ENCODE data around the gene SIRPB1.

GRCh38 chr20:1537537-1538138, 19.9 kb downstream of the SIRPD start:
- CAGE, long polyA plus RNA: no peak
- RRBS: no CpG with 5 or more reads among the region's 6 CpGs

GRCh38 chr20:1543154-1543604, 14.3 kb downstream of the SIRPD start:
- CAGE, long polyA plus RNA: no peak
- RRBS: no CpG with 5 or more reads among the region's 4 CpGs

DNA sequence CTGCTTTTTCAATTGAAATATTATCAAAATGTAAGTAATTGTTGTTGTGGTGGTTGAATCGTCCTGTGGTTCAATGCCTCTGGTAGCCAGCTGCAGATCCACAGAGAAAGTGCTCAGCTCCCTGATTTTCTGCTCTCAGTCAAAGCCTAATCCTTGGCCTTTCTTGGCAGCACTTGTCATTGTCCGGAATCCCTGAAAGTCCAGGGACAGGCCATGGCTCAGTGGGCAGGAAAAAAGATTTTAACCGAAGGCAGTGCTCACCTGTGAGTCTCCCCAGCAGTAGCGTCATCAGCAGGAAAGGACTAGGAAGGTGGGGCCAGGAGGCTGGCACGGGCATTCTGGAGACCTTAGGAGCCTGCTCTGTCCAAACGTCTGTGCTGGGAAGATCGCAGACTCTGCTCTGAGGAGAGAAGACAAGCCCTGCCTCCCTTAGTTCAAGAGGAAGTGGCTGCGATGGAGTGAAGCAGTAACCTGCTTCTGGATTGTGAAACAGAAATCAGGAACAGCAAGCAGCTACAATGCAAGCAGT, at the start of gene SIRPB1:
Gene SIRPB1 (minus strand): TSS at position 402 of the 529 bp plus-strand sequence.
- CAGE, long polyA plus RNA: no peak
- RRBS: no CpG with 5 or more reads among the region's 8 CpGs

DNA sequence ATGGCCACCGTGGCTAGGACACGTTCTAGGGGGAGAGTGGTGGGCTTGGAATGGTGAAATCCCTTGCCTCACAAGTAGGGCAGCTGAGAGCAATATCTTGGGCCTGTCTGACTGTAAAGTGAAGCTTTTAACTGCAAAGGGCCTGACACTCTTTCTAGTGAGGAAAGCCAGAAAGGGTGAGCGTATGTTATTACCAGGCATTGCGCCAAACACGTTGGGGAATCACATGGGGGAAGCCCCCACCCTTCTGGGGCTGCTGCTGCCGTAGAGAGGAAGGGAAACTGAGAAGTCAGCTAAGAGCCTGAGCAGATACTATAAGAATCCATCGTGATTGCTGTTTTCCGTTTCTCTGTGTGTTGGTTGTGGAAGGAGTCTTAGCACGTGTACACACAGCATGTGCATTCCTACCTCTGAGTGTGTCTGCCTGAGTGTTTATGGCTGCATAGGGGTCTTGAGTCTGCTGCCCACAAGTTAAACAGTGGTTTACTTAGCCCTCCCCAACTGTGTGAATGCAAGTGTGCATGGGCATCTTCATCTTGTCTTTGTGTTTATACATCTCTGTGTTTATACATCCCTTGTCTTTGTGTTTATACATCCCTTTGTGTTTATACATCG, 50.4 kb upstream of the SIRPA start:
- CAGE, long polyA plus RNA: no peak
- RRBS: no CpG with 5 or more reads among the region's 10 CpGs

DNA sequence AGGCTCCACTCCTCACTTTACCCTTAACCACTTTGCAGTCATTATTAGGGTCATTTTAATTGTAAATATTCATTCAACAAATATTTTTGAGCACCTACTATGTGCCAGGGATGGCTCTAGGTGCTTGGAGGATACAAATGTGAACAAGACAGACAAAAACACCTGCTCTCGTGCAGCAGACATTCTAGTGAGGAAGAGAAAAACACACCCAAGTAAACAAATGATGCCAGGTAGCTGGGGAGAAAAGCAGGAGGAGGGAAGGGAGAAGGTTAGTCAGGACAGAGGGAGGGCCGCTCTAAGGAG, 7.1 kb downstream of the SIRPA start:
- CAGE, long polyA plus RNA: no peak
- RRBS: no CpG with 5 or more reads among the region's 2 CpGs

DNA sequence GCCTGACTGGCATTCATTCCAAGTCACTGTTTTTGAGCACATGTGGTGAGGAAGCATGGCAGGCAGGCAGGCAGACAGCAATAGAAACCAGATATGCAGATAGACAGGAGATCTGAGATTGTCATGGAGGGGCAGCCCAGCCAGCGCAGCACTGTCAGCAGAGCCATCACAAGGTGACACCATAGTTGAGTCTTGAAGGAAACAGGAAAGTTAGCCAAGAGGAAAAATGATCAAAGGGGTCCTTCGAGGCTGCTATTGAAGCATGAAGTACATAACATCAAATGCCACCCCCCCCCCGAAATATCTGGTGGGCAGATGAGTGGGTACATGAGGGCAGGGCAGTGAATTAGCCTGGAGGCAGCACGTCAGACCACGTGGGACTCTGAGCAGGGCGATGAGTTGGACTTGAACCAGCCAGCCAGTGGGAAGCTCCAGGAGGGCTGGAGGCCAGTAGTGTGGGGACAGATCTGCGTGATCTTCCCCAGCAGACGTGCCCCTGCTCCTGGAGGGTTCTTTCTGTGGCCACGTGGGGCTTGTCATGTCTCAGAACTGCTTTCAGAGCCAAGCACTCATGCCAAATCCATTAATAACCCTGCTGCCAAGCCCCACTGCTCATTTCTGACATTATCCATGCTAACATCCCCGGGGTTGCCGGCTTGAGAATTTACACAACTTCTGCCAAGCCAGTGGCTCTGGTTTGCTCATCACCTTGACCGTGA, 38.1 kb downstream of the SIRPA start:
- CAGE, long polyA plus RNA: no peak
- RRBS: no CpG with 5 or more reads among the region's 12 CpGs

DNA sequence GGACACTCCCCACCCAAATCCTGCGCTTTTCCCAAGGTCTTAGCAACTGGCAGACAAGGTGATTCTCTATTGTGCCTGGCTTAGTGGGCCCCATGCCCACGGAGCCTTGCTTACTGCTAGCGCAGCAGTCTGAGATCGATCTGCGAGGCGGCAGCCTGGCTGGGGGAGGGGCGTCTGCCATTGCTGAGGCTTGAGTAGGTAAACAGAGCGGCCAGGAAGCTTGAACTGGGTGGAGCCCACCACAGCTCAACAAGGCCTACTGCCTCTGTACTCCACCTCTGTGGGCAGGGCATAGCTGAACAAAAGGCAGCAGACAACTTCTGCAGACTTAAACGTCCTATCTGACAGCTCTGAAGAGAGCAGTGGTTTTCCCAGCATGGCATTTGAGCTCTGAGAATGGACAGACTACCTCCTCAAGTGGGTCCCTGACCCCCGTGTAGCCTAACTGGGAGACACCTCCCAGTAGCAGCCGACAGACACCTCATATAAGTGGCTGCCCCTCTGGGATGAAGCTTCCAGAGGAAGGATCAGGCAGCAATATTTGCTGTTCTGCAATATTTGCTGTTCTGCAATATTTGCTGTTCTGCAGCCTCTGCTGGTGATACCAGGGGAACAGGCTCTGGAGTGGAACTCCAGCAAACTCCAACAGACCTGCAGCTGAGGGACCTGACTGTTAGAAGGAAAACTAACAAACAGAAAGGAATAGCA, 30.9 kb upstream of the TGM3 start:
- CAGE, long polyA plus RNA: no peak
- RRBS: no CpG with 5 or more reads among the region's 11 CpGs

- CAGE, long polyA plus RNA: no peak
- RRBS: no CpG with 5 or more reads among the region's 3 CpGs
Measured at GRCh38 chr20:2459419-2459641, 11.3 kb downstream of the SNRPB start.

GRCh38 chr20:2693756-2694469, 1.3 kb downstream of the EBF4 start:
- CAGE, long polyA plus RNA: no peak
- RRBS: 10% methylated on average over 30 of the region's 48 CpGs

GRCh38 chr20:2759285-2759996, 41.0 kb downstream of the CPXM1 start:
- CAGE, long polyA plus RNA: no peak
- RRBS: no CpG with 5 or more reads among the region's 19 CpGs

- CAGE, long polyA plus RNA: no peak
- RRBS: no CpG with 5 or more reads among the region's 6 CpGs
Measured at GRCh38 chr20:2929602-2930241, 56.4 kb downstream of the PTPRA start.

DNA sequence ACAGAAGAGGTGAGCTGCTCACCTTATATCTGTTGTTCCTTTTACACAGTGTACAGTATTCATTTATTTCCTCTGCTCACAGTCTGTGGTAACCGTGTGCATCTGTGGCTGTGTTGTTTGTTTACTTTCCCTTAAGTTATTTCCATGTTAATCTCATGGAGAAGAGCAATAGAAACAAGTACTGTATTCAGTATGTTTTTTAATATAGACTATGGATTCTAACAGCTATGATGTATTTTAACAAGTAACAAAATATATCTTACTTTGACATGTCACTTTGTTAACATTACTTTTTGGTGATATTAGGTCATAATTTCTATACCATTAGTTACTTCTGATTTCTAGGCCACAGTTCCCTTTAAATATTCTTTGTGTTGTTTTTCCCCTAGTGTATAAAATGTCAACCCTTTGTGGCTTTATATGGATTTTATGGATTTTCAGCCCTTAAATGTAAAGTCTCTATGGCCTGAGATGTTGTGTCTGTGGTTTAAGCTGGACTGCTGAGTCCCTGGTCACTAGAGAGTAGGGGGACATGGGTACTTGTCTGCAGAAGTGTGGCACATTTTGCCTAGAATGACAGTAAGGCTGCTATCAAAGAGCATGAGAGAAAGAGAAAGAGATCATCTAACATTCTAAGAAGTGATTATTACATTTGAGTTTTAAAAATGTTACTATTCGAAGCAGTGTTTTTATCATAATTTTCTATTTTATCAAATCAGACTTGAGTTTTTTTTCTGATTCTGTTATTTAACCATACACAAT, 68.0 kb upstream of the GNRH2 start:
- CAGE, long polyA plus RNA: no peak
- RRBS: no CpG with 5 or more reads among the region's 2 CpGs

- CAGE, long polyA plus RNA: no peak
- RRBS: no CpG with 5 or more reads among the region's 4 CpGs
Measured at GRCh38 chr20:2982958-2983587, 60.3 kb upstream of the GNRH2 start.

DNA sequence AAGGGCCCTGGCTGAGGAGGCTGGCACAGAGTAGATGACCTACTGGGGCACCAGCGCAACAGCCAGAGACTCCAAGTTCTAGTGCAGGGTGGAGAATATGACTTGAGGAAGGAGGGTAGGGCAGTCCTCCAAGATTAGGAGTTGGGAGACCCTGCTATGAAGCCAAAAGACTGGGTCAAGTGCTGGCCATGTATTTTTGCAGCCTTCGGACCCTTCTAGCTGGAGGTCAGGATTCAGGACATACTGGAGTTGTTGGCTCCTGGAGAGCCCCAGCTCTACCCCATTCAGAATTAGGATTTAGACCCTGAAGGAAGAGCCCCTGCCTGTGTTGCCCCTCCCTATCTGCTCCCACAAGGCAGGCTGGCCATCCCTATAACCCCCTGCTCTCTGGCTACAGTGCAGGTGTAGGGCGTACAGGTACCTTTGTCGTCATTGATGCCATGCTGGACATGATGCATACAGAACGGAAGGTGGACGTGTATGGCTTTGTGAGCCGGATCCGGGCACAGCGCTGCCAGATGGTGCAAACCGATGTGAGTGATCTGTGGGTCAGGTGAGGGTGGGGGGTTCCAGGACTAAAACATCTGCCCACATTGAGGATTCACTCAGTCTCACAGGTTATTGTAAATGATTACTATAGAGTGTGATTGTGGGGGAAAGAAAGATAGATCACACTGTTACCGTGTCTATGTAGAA, 21.0 kb upstream of the GNRH2 start:
- CAGE, long polyA plus RNA: no peak
- RRBS: no CpG with 5 or more reads among the region's 11 CpGs

- CAGE, long polyA plus RNA: no peak
- RRBS: 88% methylated on average over 8 of the region's 69 CpGs
Measured at GRCh38 chr20:3164450-3165380, 5.0 kb upstream of the FASTKD5 start.

GRCh38 chr20:3165477-3166007, 5.9 kb upstream of the FASTKD5 start:
- CAGE, long polyA plus RNA: no peak
- RRBS: 10% methylated on average over 6 of the region's 33 CpGs

DNA sequence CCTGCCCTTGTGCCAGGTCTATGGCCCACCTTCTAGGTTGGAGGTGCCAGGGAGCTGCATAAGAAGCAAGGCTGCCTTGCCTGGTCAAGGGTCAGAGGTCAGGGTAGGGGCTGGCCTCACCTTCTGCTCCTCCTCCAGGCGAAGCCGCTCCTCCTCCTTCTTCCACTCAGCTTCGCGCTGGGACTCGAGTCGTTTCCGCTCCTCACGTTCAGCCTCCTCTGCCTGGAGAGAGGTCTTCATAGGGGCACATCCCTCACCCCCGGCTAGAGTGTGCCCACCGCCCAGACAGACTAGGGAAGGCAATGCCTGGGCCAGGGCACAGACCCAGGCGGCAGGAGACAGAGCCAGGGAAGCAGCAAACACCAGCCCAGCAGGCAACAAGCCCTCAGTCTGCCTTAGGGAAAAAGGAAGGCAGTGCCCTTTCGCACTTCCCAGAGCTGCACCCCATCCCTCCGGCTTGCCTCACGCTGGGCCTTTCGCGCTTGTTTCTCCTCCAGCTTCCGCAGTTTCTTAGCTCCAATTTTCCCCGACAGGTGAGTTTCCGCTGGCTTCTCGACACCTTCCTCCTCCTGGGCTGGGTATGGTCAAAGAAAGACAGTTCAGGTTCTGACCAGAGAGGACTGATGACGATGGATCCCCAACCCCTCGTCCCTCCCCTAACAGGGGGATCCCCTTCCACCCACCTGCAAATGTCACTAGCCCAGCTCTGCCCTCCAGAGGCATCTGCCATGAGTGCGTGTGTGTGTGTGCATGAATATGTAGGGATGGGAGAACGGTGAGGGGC, 4.4 kb downstream of the DDRGK1 start:
- CAGE, long polyA plus RNA: no peak
- RRBS: no CpG with 5 or more reads among the region's 24 CpGs

GRCh38 chr20:3222815-3223225, 13.5 kb downstream of the ITPA start:
- CAGE, long polyA plus RNA: no peak
- RRBS: no CpG with 5 or more reads among the region's 11 CpGs

DNA sequence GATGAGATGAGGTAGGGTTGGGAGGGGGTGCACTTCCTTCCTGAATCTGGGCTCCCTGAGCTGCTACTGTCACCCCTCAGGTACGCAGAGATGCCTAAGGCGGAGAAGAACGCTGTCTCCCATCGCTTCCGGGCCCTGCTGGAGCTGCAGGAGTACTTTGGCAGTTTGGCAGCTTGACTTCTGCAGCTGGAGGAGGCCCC, 13.9 kb downstream of the ITPA start:
- CAGE, long polyA plus RNA: no peak
- RRBS: 96% methylated on average over 1 of the region's 5 CpGs

DNA sequence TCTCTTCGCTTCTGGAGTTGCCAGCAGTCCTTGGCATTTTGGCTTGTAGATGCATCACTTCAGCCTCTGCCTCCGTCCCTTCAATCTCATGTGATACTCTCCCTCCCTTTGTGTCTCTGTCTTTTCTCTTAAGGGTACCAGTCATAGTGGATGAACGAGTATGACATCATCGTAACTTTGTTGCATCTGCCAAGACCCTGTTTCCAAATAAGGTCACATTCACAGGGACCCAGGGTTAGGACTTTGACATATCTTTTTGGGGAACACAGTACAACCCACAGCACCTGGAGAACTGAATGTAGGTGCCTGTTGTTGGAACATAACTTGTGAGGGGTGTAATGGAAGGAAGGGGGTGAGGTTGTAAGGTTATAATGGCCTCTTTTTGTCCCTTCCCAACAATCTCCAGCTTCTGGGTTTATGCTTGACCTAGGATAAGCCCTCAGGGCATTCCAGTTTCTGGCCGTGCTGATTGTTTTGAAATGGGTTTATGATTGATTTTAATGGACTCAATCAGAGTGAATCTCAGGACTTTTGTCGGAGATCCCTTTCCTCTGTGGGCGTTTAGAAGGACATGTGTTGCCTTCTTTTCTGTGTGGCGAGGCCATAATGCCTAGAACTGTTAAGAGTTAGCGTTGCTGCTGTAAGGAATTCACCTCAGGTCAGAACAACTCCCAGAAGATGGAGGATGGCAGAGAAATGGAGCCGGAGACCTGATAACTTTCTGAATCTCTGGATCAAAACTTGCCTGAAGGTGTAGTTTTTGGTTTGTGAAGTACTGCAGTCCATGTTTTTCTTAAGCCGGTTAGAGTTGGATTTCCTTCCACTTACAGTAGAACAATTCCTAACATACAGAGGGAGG, 9.2 kb downstream of the ATRN start:
- CAGE, long polyA plus RNA: no peak
- RRBS: 95% methylated on average over 2 of the region's 11 CpGs

Data from AG04450 (cell line).